Vein endothelial cell (primary cell): ENCODE data around the genes KREMEN2, CLDN9, MEFV, ZSCAN32, CLUAP1 and TRAP1.

GRCh38 chr16:2905849-2906428 is 5.8 kb upstream of the FLYWCH1 start:
- CAGE, long polyA plus RNA, result no peak

DNA sequence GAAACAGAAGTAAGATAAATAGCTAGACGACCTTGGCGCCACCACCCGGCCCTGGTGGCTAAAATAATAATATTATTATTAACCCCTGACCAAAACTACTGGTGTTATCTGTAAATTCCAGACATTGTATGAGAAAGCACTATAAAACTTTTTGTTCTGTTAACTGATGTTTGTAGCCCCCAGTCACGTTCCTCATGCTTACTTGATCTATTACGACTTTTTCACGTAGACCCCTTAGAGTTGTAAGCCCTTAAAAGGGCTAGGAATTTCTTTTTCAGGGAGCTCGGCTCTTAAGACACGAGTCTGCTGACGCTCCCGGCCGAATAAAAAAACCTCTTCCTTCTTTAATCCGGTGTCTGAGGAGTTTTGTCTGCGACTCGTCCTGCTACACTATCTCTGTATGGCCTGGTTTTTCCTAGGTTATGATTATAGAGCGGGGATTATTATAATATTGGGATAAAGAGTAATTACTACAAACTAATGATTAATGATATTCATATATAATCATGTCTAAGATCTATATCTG is 4.2 kb upstream of the FLYWCH1 start:
- CAGE, long polyA plus RNA, result no peak

DNA sequence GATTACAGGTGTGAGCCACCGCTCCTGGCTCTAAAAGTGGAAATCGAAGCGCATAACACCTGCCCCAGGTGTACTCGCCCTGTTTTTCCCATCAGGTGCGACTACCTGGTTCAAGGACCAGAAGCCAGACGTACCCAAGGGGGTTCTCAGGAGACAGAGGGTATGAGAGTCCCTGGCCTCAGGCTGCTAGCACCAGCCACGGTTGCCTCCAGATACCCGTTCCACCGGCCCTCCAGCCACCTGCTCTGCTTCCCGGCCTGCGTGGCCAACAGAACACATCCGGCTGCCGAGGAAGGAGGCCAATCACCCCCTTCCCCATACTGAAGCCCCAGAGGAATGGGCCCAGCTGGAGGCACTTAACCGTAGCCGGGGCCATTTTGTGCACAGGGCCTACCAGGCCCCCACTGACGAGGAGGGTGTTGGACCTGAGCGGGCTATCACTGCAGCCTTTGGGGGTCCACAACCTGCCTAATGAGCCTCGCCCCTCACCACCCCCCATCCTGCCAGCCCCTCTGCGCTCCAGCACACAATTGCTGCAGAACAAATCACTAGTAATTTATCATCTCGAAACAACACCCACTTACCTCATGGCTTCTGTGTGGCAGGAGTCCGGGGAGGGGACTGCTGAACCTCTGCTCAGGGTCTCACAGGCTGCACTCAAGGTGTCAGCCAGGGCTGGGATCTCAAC is 10.3 kb upstream of the KREMEN2 start:
- CAGE, long polyA plus RNA, result no peak

GRCh38 chr16:2963343-2964482 is at the start of gene KREMEN2:
Gene KREMEN2 (plus strand): TSS chr16:2964275.
- CAGE, long polyA plus RNA, result no peak

DNA sequence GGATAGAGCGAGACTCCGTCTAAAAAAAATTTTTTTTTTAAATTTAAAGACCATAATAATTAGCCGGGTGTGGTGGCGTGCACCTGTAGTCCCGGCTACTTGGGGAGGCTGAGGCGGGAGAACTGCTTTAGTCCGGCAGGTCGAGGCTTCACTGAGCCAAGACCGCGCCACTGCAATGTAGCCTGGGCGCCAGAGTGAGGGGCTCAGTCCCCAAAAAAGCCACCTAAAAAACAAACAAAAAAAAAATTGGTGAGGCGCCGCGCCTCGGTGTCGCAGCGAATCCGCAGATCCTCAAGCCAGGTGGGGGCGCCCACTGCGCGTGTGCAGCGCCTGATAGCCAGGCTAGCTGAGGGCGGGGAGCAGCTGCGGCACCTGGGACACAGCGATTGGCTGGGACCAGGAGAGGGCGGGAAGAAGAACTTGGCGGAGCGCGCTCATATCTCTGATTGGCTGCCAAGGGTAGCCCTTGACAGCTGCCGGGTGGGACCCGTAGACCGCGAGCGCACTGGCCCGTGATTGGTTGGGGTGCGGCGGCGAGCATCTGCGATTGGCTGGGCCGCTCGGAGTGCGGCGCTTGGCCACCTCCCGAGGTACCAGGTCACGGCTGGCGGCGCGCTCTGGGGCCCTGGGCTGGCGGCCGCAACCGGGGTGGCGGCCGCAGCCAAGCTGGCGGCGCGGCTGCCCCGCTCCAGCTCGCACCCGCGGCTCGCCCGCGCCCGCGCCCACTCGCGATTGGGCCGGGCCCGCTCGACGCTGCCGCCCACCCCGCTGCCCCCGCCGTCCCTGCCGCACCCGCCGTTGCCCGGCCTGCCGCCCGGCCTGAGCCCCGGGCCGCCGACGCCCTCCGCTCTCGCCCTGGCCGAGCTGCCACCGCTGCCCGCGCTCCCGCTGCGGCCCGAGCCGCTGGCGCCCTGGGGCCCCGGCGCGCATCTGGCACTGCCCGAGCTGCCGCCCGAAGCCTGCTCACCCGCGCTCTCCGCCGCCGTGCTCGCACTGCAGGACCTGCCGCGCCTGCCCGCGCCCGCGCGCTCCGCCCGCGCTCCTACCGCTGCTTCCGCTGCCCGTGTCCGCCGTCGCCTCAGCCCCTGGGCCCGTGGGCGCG is 8.8 kb upstream of the CLDN9 start:
- CAGE, long polyA plus RNA, result no peak

DNA sequence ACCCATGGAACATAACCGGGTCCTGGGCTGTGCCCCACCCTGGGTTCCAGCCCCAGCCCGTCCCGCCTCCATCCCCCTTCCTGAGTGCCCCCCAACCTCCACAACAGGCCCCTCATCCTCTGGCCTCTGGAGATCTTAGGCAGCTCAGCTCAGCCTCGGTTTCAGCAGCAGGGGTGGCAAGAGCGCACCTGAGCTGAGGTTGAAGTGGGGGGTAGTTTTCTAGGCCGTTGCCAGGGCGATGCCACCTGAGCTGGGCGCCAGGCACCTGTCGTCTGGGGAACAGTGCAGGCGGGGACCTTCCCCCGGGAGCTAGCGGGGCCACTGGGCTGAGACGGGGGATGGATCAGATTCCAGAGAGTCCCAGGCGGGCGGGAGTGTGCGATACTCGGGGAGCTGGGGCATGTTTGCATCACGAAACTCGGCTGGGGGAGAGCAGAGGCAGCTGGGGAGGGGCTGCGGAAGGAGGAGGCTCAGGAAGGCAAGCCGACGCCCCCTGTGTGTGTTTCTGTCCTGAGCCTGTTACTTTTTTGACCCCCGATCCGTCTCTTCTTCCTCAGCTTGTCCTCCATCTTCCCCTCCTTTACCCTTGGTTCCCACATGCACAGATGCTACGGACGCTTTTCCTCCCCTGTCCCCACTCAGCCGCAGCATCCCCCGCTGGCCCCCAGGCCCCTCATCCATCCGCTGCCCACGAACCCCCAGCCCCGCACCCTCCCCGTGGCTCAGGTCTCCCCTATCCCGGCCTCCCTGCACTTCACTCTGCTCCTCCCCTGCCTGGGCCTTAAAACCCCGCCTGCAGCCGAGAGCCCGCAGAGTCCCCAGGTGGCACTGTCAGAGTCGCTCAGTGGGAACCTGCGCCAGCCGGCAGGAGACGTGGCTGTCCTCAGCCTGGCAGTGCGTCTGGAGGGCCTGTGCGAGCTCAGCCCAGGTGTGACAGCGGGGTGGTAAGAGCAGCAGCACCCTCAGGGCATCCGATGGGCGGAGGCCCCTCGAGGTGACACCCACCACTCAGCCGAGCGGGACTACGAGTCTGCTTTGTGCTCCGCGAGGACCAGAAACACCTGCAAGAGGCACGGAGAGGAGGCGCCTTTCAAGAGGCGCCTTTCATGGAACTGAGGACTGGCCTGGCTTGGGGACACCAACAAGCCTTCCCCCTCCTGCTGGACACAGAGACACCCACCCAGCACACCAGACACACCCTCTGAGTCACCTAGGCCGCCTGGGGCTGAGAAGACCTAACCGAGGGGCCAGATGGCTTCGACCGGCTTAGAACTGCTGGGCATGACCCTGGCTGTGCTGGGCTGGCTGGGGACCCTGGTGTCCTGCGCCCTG is at the start of gene CLDN9:
CLDN9 (plus strand) TSS at position 812 of the 1,332 bp plus-strand sequence.
- CAGE, long polyA plus RNA, result no peak

GRCh38 chr16:3066133-3066701 is 777 bp downstream of the IL32 start:
- CAGE, long polyA plus RNA, result no peak

DNA sequence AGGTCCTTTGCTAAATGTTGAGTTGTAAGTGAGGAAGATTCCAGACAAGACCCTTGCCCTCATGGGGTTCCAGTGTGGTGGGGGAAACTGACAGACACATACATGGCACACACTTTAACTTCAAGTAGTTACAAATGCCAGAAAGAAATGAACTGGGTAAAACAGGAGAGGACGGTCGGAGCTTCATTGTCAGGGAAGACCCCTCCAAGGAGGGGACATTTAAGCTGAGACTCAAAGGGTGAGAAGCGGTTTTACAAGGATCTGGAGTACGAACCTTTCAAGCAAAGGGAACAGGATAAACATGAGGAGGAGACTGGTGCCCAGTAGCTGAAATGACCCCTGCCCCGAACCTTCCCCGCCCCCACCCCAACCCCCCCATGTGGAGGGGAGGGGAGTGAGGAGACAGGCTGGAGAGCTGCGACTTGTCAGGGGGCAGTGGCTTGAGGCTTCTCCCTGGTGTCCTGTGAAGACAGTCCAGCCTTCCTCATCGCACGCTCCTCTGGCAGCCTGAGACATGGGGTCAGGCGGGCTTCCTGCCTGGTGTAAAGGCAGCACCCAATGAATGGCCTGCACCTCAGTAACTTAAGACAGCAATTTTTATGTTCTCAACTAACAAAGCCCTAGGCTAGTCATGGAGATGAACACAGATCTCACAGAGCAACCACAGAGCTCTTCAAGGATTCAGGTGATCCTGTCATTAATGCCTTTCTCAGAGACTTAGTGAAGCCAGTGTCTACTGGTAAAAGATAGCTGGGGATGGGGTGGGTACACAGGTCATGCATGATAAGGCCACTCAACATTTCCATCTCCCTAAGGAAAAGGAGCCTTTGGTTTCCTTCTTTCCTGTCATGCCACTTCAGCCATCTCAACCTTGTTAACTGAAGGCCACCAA is 9.2 kb upstream of the ZNF213 start:
- CAGE, long polyA plus RNA, result no peak

DNA sequence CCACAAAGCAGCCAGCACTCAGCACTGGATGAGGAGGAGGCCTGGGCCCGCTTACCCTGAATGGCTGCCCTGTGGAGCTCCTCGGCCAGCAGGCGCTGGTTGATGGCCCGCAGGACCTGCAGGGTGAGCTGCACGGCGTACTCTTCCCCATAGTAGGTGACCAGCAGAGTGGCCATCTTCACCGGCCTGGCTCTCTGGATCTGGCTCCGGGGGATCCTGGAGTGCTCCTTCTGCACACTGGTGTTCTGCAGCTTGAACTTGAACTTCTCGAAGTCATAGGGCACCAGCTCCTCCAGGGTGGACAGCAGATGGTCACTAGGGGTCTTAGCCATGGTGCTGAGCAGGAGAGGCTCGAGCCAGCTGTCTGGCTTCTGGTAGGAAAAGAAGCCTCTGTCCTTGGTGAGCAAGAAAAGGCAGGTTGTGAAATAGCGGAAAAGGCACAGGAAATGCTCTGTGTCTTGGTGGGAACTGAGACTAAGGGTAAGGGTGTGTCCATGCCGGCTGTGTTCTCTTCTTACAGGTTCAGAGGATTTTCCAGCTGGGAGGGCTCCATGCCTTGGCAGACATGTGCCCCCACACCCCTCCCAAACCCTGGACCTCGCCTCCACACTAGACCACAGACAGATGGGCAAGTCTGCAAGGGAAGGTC is at the start of gene MEFV:
MEFV (minus strand) TSS at position 378 of the 649 bp plus-strand sequence.
- CAGE, long polyA plus RNA, result no peak

GRCh38 chr16:3308446-3309200 is 3.3 kb downstream of the ZNF75A start:
- CAGE, long polyA plus RNA, result no peak

GRCh38 chr16:3400434-3401685 is at the start of gene ZSCAN32:
Gene ZSCAN32 (minus strand): TSS chr16:3401004.
- CAGE, long polyA plus RNA, result no peak

DNA sequence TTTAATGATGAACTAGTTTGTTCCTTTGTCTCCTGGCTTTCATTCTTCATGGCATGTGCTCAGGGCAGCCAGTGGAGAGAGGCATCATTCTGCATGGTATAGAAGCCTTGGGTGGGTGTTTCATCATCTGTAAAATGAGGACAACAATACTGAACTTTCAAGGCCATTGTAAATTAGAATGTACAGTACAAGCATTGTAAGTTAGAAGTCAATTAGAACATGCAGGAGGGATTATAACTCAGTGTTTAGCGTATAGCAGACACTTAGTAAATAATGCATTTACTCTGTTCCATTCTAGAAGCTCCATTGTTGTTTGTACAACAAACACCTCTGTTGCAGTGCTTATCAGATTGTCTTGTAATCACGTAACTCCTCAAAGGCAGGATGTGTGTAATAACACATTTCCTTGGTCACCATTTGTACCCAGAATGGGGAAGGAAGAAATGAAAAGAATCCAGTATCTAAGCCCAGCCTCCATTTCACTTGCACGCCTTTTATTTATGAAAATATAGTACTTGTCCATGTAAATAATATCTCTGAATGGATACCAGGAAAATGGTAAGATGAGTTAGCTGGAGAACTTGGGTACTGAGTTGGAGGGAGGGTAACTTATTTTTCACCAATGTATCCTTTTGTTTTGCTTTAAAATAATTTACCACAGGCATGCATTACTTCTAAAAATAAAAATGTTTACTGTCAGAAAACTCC is 7.4 kb downstream of the NAA60 start:
- CAGE, long polyA plus RNA, result no peak

DNA sequence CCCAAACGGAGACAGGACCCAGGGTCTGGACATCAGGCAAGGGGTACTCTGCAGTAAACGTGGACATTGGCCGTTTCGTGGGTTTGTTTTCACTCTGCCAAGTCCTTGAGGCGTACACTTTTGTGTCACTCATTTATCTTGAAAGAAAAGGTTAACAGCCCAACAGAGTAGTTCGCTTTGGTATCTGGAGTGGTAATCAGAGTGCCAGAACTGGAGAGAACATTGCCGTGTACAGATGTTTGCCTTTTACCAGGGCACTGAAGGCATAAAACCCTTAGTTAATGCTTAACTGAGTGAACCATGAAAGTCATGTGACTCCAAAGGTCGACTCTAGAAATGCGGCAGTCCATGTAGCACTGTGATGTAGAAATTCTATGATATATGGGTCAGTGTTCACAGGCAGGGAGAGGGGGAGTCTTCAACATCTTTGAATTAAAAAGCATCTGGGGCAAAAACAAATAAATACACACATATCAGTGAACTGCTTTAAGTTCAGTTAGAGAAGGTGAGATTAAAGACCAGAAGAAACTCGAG is 15.5 kb downstream of the NAA60 start:
- CAGE, long polyA plus RNA, result no peak

- CAGE, long polyA plus RNA, result no peak
These were observed at the start of gene CLUAP1 for GRCh38 chr16:3500665-3501374. Gene CLUAP1 (plus strand): TSS chr16:3501004.

- CAGE, long polyA plus RNA, result no peak
These were observed 11.2 kb downstream of the DNASE1 start for GRCh38 chr16:3665623-3666171.

- CAGE, long polyA plus RNA, result no peak
These were observed at the start of gene TRAP1 for GRCh38 chr16:3716609-3717762. Gene TRAP1 (minus strand): TSS chr16:3717524.

- CAGE, long polyA plus RNA, result no peak
These were observed 568 bp upstream of the TRAP1 start for GRCh38 chr16:3717763-3718421.

- CAGE, long polyA plus RNA, result no peak
These were observed 14.3 kb upstream of the TRAP1 start for GRCh38 chr16:3731571-3732159.

DNA sequence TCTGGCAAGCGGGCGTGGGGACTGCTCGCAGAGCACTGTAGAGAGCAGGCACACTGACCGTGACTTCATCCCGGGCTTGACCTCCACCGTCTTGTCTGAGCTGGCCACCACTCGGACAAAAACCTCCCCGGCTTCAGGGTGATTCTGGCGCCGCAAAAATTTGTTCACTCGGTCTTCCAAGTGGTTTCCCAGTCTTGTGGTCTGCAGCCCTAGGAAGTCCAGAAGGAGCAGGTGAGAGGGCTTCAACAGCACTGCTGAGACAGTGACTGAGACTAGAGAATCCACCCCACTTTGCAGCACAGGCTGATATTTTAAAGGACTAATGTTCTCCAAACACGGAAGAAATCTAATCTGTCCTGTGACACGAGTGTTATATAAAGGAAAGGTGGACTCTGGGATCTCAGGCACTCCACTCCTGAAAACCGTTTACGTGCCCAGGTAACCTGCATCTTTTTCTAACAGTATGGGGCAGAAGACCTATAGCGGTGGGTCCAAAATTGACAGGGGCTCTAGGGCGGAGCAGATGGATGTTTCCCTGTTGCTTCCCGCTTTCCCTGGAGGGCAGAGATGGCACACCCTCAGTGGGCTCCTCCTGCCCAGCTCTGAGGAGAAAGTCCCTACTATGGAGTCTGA is 23.1 kb upstream of the TRAP1 start:
- CAGE, long polyA plus RNA, result no peak

DNA sequence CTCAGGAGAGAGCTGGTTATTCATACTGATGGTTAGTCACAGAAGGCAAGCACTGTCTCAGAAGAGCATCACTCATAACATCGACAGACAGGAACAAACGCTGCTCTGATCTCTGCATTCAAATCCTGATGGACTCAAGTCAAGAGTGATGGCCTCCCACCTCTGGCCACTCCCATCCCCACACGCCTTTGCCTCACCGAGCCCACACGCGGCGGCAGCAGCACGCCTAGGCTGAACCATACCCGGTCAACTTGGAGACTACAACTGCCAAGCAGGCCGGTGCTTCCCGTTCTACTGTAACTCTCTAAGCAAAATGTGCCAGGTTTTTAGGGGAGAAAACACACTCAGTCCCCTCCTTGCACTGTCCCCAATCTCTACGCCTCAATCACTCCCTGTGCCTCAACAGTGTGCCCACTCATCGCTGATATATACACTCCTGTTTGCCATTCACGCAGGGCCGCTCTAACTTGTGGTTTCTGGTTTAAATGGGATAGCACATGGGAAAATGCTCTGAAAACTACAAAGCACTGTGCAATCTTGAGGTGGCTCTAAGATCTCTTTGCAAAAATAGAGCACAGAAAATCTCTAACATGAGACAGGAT is 55.9 kb downstream of the CREBBP start:
- CAGE, long polyA plus RNA, result no peak